H4 (cell line): ENCODE measurements around a stretch of chr20.

DNA sequence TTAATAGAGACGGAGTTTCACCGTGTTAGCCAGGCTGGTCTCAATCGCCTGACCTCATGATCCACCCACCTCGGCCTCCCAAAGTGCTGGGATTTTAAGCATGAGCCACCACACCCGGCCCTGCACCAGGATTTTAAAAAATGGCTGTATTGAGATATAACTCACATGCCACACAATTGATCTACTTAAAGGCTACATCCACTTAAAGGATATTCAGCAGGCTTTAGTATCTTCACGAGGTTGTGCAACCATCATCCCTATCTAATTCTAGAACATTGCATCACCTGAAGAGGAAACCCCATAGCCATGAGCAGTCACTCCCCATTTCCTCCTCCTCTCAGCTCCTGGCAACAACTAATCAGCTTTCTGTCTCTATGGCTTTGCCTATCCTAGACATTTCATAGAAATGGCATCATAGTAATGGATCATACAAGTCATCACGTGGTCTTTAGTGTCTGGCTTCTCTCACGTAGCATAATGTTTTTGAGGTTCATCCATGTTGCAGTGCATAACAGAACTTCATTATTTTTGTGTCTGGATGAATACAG lies 20.4 kb downstream of the SNAI1 start:
- RAMPAGE, long total RNA: no peak

DNA sequence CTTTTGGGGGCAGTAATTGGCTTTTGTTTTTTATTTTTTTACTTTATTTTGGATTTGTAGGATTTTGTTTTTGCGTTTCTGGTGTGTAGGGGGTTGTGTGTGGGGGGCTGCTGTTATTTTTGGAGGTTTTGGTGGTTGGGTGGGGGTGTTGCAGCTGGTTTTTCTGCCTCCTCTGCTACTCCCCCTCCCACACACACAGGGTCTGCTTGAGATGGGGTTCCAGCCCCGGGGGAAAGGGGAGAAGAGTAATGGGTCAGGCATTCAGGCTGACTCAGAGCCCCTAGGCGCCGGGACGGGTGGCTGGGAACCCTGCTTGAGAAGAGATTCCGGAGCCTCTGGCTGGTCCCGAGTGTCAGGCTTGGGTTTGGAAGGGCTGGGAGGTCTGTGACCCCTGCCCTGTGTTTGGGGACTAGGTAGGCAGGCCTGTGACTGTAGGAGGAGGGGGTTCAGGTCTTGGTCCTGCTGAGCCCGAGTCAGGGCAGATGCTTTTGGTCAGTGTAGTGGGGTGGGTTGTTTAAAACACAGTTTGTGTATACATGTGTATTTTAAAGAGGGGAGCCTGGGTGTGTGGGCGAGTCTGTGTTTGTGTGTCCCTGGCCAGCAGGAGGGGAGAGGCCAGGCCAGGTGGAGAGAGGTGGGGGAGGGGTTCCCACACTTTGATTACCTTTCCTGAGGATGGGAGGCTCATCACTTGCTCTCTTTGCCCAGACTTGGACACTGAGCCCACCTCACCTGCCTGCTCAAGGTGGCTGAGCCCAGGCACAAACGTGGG lies 2.2 kb downstream of the CEBPB start:
- RAMPAGE, long total RNA: no peak

- RAMPAGE, long total RNA: no peak
Observed at GRCh38 chr20:50226260-50227085, 35.8 kb downstream of the CEBPB start.

- RAMPAGE, long total RNA: no peak
Observed at GRCh38 chr20:50246665-50247351, 56.2 kb downstream of the CEBPB start.

DNA sequence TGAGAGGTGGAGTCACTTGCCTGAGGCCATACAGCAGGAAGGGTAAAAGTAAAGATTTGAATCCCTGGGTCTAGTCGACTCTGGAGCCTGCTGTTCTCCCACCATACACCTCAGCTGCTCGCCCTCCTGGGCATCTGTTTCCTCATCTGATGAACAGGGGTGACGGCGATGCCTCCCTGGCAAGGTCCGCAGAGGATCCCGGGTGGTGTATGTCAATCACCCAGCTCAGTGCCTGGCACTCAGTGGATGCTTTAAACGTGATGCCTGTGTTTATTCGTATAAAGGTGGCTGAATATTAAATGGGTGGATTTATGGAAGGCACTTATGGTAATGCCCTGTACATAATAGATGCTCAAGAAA lies 101.2 kb downstream of the CEBPB start:
- RAMPAGE, long total RNA: no peak

DNA sequence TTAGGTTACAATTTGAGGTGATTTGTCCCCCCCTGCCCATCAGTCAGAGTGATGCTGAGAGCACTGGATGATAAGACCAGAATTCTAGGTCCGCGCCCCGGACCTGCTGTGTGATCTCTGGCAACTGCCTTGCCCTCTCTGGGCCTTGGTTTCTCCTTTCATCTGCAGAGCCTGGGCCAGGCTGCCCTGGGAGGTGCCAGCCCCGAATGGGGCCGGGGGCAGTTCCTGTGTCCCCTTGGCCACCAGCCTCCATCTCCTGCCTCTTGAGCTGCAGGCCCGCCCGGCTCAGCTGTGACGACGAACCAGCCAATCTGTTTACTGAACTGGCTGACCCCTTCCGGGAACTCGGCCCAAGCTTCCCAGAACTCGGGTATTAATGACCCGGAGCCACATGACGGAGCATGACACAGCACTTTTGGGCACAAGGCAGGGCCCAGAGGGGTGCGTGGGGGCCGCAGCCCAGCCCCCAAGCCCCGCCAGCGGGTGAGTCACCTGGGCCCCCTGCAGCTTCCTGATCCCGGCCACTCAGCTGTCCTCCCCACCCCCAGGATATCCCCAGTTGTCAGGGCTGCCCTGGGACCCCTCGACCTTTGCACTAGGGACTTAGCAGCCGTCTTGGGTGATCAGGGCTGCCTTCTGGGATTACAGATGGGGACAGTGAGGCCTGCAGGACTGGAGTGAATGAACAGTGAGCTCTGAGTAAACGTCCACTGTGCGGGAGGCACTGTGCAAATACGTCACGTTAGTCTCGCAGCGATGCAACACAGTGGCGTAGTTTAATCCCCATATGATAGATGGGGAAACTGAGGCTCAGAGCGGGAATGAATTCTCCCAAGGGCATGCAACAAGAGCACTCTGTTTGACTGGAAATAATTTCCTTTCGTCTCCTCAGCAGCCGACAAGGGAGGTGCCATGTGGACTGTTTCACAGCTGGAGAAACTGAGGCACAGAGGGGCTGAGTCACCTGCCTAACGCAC lies 102.0 kb downstream of the CEBPB start:
- RAMPAGE, long total RNA: no peak

- RAMPAGE, long total RNA: no peak
Observed at GRCh38 chr20:50297451-50298070, 106.9 kb downstream of the CEBPB start.

DNA sequence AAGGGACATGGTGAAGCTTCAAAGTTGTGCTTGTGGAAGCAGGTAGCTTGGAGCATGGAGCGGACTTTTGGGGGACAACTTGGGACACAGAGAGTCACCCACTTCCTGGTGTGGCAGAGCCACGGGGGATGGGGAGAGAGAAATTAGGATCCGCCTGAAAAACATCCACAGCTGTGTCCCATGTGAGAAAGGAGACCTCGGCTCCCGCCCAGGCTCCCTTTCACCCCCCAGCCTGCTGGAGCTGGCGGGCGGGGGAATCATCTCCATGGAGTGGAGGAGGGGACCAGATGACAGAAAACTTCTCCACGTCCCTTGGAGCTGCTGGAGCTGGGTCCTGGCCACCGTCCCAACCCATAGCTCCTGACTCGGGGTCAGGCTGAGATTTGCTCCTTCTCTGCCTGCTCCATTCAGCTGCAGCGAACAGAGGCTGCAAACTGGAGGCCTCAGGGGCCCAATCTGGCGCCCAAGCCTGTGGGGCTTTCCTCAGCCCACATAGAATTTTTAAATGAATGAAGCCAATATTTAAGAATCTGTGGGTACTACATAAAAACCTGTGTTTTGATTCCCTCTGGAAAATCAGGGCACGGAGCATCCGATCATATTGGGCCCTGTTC lies 113.9 kb downstream of the CEBPB start:
- RAMPAGE, long total RNA: no peak

DNA sequence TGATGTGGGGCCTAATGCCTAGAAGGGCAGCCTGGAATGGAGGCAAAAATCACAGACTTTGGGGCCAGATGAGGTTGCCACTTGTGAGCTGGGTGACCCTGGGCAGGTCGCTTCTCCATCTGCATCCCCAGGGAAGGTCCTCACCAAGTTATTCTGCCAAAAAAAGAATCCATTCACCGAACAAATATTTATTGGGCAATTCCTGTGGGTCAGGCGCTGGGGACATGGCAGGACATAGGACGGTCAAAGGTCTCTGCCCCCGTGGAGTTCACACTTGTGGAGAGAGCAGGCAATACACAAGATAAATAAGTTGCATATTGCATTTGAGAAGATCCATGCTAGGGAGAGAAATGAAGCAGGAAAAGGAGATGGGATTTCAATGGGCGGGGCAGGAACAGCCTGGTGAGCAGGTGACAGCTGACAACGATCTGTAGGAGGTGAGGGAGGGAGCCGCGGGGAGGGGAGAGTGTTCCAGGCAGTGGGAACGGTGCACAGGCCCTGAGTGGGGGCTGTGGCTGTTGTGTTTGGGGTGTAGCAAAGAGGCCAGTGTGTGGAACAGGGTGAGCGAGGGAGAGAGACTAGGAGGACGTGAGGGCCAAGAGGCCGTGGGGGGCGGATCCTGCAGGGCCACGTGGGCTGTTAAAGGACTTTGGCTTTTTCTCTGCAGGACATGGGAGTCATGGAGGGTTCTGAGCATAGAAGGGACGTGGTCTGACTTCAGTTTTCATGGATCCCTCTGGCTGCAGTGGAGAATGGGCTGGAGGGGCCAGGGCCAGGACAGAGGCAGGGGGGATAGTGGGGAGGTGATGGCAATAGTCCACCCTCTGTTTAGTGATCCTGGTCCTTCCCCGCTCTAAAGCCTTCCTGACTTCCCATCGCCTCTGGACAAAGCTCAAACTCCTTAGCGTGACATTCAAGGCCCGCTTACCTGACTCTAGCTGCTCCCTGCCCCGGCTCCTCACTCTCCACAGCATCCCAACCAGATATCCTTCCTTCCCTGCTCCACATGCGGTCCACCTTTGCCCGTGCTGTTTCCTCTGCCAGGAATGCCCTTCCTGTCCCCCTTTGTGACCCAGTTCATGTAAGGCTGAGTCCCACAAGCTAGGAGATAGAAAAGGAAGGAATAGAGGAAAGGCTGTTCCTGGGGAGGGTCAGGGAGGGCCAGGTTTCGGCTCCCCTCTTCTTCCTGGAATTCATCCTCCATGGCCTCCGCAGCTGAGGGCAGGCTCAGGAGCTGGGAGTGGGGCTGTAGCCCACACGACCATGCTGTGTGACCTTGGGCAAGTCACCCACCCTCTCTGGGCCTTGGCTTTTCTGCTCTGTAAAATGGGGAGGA lies 115.7 kb downstream of the CEBPB start:
- RAMPAGE, long total RNA: no peak

GRCh38 chr20:50368684-50369308 lies 141.4 kb upstream of the PTPN1 start:
- RAMPAGE, long total RNA: no peak

DNA sequence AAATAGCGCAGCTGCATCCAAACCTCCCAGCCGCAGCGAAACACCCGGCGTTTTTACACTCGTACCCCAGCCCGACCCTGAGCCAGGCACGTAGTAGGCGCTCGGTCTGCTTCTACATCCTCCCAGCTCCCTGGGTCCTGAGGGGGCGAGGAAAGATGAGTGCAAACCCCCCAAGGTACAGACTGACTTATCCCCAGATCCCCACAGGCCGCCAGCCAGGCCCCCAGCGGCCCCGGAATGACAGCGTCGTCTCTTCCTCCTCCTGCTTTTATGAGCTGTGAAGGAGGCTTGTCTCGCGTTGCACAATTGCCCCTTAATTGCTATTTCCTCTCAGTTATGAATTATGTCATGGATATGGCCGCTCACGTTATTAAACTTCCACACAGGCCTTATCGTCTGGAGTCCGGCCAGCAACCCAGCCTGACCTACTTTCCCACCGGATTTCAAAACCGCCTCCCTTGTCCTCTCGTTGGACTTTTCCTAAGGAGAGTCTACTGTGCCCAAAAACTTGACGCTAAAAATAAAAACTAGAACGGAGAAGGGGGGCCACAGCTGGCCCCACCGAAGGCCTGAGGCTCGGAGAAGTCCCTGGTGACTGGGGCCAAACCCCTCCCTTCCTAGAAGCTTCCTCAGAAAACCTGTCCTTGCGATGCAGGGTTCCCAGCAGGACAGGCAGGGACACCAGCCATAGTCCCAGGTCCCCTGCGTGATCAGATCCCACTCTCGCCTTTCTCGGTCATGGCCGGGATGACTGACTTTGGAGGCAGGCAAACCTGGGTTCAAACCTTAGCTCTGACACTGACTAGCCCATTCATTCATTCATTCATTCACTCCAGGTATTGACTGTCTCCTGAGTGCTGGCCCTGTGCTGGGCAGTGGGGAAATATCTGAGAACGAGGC lies 130.9 kb upstream of the PTPN1 start:
- RAMPAGE, long total RNA: no peak

GRCh38 chr20:50416542-50417411 lies 93.4 kb upstream of the PTPN1 start:
- RAMPAGE, long total RNA: no peak

GRCh38 chr20:50426726-50427636 lies 83.2 kb upstream of the PTPN1 start:
- RAMPAGE, long total RNA: no peak

DNA sequence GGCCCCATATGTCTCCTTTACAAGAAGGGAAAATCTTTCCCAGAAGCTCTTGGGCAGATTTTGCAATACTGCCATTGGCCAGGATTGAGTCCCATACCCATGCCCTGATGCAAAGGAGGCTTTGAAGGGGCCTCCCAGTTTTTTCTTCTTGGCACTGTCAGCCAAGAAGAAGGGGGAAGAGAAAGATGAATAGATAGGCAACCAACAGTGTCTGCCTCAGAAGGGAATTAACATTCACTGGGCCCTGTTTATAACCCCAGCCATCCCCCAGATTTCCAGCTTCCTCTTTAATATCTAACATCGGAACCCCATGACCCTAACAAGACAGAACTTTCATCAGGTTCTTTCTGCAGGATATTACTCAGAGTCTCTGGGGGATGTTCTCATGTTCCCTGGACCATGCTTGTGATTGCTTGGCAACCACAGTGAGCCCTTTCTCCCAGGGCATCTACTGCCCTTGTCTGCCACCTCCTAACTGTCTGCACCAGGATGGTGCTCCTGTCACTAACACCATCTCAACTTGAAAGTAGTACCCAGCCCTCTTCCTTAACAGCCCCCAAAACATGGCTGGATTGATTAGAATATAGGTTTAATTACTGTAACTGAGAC lies 12.1 kb upstream of the PTPN1 start:
- RAMPAGE, long total RNA: no peak

DNA sequence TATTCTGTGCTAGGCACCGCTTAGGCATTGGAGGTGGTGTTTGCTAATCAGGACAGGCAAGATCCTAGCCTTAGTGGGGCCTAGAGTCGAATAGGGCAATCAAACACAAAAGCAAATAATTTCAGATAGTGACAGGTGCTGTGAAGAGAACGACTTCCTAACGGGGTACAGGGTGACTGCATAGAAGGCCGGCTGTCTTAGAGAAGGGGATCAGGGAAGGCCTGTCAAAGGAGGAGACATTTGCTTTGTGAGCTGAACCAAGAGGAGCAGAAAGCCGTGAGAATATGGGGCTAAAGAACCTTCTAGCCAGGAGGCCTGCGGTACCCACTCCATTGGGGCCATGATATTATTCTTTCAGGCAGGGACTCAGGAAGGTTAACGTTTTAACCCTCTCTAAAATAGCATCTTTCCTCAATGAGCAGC lies 961 bp downstream of the PTPN1 start:
- RAMPAGE, long total RNA: no peak

- RAMPAGE, long total RNA: no peak
Observed at GRCh38 chr20:50516406-50517090, 6.4 kb downstream of the PTPN1 start.

DNA sequence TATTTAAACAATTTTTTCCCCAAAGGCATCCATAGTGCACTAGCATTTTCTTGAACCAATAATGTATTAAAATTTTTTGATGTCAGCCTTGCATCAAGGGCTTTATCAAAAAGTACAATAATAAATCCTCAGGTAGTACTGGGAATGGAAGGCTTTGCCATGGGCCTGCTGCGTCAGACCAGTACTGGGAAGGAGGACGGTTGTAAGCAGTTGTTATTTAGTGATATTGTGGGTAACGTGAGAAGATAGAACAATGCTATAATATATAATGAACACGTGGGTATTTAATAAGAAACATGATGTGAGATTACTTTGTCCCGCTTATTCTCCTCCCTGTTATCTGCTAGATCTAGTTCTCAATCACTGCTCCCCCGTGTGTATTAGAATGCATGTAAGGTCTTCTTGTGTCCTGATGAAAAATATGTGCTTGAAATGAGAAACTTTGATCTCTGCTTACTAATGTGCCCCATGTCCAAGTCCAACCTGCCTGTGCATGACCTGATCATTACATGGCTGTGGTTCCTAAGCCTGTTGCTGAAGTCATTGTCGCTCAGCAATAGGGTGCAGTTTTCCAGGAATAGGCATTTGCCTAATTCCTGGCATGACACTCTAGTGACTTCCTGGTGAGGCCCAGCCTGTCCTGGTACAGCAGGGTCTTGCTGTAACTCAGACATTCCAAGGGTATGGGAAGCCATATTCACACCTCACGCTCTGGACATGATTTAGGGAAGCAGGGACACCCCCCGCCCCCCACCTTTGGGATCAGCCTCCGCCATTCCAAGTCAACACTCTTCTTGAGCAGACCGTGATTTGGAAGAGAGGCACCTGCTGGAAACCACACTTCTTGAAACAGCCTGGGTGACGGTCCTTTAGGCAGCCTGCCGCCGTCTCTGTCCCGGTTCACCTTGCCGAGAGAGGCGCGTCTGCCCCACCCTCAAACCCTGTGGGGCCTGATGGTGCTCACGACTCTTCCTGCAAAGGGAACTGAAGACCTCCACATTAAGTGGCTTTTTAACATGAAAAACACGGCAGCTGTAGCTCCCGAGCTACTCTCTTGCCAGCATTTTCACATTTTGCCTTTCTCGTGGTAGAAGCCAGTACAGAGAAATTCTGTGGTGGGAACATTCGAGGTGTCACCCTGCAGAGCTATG lies 73.3 kb downstream of the PTPN1 start:
- RAMPAGE, long total RNA: no peak

DNA sequence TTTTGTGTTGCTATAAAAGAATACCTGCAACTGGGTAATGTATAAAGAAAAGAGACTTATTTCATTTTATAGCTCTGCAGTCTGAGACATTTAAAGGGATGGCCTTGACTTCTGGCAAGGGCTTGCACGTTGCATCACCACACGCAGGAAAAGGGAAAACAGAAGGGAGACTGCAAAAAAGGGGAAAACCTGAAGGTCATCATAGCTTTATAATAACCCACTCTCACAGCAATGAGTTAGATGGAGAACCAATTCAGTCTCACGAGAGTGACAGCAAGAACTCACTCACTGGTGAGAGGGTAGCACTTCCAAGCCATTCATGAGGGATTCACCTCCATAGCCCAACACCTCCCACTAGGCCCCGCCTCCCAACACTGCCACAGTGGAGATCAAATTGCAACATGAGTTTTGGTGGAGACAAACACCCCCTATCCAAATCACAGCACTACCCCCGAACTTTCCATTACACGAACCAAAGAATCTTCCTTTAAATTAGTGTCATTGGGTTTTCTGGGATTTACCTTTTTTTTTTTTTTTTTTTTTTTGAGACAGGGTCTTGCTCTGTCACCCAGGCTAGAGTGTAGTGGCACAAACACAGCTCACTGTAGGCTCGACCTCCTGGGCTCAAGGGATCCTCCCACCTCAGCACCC lies 31.0 kb downstream of the RIPOR3 start:
- RAMPAGE, long total RNA: no peak

GRCh38 chr20:50727844-50728540 lies 3.4 kb upstream of the PARD6B start:
- RAMPAGE, long total RNA: no peak

DNA sequence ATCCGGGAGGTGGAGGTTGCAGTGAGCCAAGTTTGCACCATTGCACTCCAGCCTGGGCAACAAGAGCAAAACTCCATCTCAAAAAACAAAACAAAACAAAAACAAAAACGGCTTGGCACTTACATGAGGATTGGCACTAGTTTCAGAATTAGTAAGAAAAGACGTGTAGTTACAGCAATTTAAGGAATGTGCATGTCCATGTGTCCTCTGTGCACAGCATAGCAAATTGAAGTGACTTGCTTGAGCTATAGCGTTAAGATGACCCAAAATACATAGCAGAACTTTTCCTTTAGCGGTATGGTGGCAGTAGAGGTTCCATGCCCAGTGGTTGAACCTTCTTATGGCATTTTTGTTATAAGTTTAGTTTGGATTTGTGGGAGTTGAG lies 2.0 kb downstream of the PARD6B start:
- RAMPAGE, long total RNA: no peak